ENCODE results near the genes PXT1 and PI16.

DNA sequence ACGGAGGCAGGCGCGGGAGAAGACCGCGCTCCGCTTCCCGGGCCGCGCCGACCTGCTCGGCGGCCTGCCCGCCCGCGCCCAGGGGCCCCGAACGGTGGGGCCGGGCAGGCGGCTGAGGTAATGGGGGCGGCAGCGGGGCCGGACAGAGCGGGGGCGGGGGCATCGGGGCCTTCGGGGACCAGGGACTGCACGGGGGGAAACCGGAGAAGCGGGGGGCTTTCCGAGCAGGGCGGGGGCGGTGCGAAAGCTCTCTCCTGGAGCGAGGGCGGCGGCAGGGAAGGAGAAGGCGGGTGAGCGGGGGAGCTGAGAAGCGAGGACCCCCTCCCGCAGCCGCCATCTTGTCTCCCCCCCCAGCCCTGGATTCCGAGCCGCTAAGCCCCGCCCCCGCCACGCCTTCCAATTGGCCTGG is 314 bp downstream of the BRPF3 start:
- PRO-cap = unidirectional peak, minus-strand start at position 93 of the sequence; bidirectional peak, plus-strand start outside the sequence, minus-strand start at position 340 of the sequence

DNA sequence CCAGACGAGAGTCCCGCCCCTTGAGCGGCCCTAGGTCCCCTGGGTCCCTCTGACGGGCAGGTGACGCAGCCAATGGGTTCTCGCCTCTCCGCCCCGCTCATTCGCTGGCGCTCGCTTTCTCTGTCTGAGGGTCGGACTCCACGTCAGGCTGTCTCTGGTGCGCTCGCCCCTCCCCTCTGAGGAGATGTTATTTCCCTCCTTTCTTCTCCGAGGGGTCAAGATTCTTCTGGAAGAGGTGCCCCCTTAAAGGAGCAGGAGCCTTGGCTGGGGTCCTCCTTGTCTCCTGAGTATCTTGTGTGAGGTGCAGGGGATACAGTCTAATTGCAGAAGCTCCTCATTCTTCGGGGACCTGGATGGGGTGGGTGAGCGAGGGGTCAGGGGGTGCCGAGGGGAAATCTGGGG is 720 bp downstream of the BRPF3 start:
- PRO-cap = bidirectional peak, plus-strand start at position 123 of the sequence, minus-strand start outside the sequence

DNA sequence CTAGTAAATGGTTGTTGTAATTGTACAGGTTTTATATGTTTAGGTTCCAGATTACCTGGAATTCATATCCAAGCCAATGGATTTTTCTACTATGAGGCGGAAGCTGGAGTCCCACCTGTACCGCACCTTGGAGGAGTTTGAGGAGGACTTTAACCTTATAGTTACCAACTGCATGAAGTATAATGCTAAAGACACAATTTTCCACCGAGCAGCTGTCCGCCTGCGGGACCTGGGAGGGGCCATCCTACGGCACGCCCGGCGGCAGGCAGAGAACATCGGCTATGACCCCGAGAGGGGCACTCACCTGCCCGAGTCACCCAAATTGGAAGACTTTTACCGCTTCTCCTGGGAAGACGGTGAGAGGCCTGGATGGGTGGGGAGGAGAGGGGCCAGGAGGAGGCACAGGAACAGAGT is 13.6 kb downstream of the BRPF3 start:
- PRO-cap = no peak

- PRO-cap = no peak
These were observed 34.5 kb upstream of the PNPLA1 start for GRCh38 chr6:36235313-36235800.

- PRO-cap = no peak
These were observed 24.8 kb upstream of the PNPLA1 start for GRCh38 chr6:36245114-36245370.

- PRO-cap = no peak
These were observed 15.3 kb downstream of the PNPLA1 start for GRCh38 chr6:36285048-36285744.

DNA sequence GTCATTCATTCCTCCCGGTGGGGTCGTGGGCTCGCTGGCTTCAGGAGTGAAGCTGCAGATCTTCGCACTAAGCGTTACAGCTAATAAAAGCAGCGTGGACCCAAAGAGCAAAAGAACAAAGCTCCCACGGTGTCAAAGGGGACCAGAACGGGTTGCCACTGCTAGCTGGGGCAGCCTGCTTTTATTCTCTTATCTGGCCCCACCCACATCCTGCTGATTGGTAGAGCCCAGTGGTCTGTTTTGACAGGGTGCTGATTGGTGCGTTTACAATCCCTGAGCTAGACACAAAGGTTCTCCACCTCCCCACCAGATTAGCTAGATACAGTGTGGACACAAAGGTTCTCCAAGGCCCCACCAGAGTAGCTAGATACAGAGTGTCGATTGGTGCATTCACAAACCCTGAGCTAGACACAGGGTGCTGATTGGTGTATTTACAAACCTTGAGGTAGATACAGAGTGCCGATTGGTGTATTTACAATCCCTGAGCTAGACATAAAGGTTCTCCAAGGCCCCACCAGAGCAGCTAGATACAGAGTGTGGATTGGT is 23.9 kb downstream of the ETV7 start:
- PRO-cap = no peak

DNA sequence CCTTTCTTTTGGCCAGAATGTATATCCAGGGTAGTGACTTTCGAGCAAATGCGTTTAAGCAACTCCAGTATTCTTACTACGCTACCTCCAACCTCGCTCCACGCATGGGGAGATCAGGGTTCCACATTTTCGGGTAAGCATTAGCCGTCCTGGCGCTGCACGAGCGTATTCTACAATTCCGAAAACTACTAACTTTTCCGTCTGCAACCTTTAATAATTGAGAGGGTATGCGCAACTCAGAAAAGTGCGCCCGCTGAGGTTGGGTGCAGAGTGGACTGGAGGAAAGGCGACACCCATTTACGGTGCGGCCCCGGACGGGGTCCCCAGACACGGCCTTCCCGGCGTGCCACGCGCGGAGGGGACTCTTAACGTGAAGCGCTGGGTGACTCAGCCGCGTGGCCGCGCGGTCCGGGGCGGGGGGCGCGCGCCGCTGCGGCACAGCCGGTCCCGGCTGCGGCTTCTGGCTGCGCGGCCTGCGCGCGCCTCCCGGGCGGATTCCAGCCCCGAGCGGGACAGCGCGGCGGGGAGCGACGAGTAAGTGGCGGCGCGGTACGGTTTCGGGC is at the start of gene PXT1:
PXT1 (minus strand) TSS at position 277 of the 563 bp plus-strand sequence.
- PRO-cap = bidirectional peak, plus-strand start at position 396 of the sequence, minus-strand start at position 340 of the sequence

GRCh38 chr6:36523888-36524680 is 23.2 kb downstream of the STK38 start:
- PRO-cap = no peak

GRCh38 chr6:36604965-36605161 is 10.7 kb downstream of the SRSF3 start:
- PRO-cap = no peak

DNA sequence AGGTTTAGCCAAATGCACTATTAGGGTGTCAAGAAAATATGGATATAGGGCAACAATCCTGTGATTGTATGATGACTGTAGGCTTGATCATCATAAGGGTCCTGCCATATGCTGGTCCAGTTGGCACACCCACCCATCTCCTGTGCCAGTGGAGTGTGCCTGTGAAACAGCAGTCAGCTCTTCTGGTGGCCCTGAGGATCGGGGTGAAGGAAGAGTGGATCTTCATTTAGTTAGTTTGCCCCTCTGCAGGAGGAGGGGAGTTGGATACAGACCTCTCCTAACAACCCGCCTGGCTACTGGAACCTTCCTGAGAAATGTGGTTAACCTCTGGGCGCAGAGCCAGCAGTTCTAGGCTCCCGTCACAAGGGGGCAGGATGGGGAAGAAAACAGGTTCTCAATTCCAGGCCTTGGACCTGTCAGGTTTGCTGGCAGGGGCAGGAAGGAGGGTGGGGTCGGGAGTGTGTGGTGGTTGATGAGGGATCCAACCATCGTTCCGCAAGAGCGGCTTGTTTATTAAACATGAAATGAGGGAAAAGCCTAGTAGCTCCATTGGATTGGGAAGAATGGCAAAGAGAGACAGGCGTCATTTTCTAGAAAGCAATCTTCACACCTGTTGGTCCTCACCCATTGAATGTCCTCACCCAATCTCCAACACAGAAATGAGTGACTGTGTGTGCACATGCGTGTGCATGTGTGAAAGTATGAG is 29.2 kb downstream of the SRSF3 start:
- PRO-cap = bidirectional peak, plus-strand start at position 419 of the sequence, minus-strand start at position 237 of the sequence

- PRO-cap = no peak
These were observed 40.0 kb downstream of the SRSF3 start for GRCh38 chr6:36633976-36634650.

DNA sequence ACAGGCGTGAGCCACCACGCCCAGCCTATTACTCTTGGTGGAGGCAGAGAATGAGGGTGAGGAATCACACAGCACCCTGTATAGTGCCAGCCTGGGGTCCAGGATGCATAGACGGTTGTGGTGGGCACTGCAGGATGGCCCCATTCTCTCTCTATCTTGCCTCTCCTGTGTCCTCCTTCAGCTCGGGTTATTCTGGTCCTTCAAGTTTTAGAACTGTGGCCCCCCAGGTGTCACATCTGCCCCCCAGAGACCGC is 13.9 kb upstream of the CDKN1A start:
- PRO-cap = no peak

DNA sequence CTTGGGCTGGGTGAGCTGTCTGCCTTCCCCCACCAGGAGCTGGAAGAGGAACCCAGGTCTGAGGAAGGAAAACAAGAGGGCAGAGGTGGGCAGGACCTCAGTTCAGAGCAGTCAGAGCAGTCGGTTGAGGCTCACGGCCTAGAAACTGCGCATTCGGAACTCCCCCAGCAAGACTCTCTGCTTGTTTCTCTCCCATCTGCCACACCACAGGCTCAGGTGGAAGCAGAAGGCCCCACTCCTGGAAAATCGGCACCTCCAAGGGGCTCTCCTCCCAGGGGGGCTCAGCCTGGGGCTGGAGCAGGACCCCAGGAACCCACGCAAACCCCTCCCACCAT is 24.4 kb downstream of the RAB44 start:
- PRO-cap = no peak

DNA sequence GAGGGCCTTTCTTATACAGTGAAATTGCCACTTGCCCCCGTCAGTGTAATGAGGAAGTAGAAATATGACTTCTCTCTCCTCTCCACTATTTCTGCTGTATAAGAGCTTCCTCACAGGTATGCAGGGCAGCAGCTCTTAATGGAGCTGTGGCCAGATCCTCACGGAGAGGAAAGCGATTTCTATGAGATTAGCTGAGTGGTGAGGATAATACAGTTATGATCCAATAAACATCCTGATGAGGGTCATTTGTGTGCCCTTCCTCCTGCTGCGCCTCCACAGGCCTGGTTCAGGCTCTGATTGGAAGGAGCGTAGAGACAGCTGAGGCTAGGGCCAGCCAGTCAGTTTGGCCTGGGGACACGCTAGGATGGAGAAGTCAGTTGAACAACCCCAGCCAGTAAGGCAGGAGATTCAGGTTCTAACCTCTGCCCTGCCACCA is 10.9 kb upstream of the CPNE5 start:
- PRO-cap = no peak

DNA sequence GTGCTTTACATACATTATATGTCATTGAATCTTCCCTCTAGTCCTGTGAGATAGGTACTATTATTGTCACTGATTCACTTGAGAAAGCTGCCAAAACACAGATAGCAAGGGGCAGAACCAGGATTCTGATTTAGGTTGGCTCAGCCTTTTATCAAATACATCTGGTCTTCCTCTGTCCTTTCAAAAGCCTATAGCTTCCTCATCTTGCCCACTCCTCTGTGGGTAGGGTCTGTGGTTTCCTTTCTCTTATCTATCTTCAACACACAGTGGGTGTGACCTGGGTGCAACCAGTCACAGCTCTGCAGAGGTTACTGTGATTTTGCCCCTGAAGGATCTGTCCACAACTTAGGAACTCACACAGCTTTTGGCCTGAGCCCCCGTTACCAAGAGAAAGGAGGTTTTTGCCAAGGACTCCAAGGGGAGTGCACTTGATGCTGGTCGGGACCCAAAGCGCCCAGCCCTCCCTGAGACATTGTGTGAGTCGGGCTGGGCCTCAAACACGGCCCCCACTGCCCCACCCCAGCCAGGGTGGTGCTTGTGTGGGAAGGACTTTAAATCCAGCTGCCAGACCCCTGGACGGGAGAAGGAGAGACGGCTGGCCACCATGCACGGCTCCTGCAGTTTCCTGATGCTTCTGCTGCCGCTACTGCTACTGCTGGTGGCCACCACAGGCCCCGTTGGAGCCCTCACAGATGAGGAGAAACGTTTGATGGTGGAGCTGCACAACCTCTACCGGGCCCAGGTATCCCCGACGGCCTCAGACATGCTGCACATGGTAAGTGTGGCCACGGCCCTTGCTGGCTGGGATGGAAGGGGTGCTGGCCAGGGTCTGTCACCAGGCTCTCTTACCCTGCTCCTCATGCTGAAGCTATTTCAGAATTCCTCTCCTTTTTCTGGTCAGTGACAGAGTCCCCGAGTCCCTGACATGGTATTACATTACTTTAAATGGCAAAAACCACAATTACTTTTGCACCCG is at the start of gene PI16:
PI16 (plus strand) TSS at position 582 of the 976 bp plus-strand sequence.
- PRO-cap = unidirectional peak, plus-strand start at position 582 of the sequence

DNA sequence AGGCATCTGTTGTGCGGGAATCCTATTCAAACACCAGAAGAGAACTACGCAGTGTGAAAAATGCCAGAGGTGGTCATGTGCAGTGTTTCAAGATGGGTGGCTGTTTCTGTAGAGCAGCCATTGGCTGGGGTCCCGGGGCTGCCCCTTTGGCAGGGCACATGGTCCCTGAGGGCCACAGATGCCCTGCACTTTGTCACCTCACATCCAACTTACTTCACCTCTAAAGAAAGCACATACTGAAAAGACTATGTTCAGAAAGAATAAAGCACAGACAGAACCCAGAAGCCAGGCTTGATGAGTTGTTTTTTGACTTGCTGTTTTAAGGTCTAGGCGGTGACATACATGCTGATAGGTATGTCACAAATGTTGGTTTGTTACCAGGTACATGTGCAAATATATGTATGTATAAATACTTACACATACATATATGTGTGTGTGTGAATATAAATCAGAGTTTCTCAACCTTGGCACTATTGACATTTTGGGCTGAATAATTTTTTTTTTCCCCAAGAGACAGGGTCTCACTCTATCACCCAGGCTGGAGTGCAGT is 12.2 kb downstream of the MTCH1 start:
- PRO-cap = no peak

- PRO-cap = no peak
These were observed 52.5 kb downstream of the FGD2 start for GRCh38 chr6:37058040-37058360.

DNA sequence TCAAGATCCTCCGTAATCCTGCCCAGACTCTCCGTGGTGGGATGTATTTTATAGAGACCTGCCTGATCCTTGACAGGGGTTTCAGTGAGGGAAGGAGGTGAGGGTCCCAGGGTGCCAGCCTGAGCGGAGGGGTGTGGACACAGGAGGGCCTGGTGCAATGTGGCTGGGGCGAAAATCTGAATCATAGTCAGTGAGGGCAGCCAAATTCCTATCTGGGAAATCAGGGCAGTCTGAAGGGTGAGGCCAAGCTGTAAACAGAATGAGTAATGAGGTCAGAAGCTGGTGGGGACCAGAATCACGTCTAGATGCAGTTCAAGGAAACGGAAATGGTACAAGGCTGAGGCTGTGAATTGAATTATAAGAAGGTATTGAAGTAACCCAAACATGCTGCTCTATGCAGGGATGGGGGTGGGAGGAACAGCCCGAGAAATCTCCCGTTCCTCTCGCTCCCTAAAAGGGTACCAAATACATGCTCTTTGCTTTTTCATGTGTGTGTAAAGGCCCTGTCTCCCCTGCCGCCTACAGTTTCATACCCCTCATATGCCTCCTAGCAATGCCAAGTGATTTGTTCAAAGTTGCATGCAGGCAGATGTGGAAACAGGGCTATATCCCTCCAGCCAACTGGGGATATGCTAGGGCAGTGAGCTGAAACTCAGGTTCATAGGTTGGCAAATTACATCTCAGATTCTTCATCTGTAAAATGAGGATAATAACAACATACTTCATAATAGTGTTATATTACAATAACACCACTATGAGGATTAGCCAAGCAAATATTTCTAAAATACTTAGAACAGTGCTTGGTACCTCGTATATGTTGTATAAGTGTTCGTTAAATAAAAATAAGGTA is 35.2 kb upstream of the PIM1 start:
- PRO-cap = no peak

DNA sequence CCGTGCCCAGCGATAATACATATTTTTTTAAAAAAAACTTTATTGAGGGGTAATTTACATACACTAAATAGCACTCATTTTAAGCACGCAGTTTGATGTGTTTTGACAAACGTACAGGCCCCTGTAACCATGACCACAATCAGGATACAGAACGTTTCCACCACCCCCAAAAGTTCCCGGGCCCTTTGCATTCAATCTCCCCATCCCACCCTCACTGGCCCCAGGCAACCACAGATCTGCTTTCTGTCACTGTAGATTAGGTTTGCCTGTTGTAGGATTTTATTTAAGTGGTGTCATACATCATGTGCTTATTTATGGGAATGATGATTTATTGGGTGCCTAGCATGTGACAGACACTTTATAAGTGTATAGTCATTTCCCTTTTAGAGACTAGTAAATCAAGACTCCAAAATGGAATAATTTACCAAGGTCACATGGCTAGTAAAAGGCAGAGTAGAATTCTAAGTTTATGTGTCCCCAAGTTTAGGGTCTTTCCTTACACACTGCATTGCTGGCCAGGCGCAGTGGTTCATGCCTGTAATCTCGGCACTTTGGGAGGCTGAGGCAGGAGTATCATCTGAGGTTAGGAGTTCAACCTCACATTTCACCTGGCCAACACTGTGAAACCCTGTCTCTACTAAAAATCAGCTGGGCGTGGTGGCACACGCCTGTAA is 22.0 kb downstream of the PIM1 start:
- PRO-cap = no peak